Metastatic Liver Carcinoma in the Adrenal Gland (tissue), 2 donors: ENCODE measurements around the gene E2F3.

GRCh38 chr6:16768930-16769575, 7.8 kb upstream of the ATXN1 start:
- PRO-cap, 2 experiments, result no peak in any of the 2 experiments

GRCh38 chr6:16781264-16781707, 20.0 kb upstream of the ATXN1 start:
- PRO-cap, 2 experiments, result no peak in any of the 2 experiments

DNA sequence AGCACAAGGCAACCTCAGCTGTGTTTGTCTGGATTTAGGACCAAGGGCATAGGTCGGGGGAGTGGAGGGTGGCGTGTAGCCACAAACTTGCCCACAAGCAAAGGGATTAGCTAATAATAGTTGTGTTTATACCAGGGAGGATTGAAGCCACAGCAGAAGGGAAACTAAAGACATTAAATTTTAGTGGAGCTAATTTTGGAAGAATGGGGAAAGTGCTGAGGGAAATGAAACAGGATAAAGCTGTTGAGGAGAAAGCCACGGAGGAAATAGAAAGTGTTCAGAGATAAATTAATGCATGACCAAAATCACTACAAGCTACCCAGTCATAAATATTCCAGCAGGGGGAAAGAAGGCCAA, 115.7 kb upstream of the STMND1 start:
- PRO-cap, 2 experiments, result no peak in any of the 2 experiments

GRCh38 chr6:17311518-17312188, 30.5 kb downstream of the RBM24 start:
- PRO-cap, 2 experiments, result peak in 2 of 2 experiments; most common plus-strand start chr6:17312063 (in 2); most common minus-strand start chr6:17311853 (in 2)

DNA sequence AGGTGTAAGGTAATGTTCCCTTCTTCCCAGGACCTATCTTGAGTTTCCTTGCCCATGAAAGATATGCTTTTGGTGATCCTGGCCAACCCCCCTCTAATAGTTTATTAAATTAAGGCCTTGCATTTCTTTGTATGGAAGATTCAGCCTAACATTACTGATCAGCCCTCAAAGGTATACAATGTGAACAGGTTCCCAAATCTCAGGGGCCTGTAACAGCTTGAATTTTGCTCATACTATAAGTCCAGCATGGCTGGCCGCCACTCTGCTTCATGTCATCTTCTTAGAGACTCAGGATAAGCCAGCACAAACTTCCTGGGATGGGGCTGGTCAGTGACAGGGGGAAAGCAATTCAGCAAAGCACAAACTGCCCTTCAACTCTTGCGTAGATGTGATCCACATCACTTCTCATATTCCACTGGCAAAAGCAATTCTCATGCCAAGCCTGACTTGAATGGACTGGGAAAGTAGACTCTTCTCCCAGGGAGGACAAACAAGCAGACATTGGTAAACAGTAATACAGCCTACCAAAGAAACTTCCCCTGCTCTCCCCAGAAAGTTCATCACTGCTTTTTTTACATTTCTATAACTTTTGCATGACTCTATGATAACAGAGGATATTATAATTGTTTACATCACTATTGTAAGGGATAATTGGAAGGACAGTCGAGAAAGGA, 37.2 kb downstream of the RBM24 start:
- PRO-cap, 2 experiments, result peak in 2 of 2 experiments; most common plus-strand start position 450 of the sequence (in 1); most common minus-strand start position 280 of the sequence (in 1)

- PRO-cap, 2 experiments, result no peak in any of the 2 experiments
These were observed 25.3 kb downstream of the CAP2 start for GRCh38 chr6:17418727-17419153.

- PRO-cap, 2 experiments, result no peak in any of the 2 experiments
These were observed 565 bp downstream of the FAM8A1 start for GRCh38 chr6:17600437-17601296.

GRCh38 chr6:17759252-17759931, 52.7 kb upstream of the NUP153 start:
- PRO-cap, 2 experiments, result no peak in any of the 2 experiments

- PRO-cap, 2 experiments, result no peak in any of the 2 experiments
These were observed 130.5 kb upstream of the NUP153 start for GRCh38 chr6:17837304-17837635.

- PRO-cap, 2 experiments, result no peak in any of the 2 experiments
These were observed 135.6 kb downstream of the KIF13A start for GRCh38 chr6:17851823-17852185.

DNA sequence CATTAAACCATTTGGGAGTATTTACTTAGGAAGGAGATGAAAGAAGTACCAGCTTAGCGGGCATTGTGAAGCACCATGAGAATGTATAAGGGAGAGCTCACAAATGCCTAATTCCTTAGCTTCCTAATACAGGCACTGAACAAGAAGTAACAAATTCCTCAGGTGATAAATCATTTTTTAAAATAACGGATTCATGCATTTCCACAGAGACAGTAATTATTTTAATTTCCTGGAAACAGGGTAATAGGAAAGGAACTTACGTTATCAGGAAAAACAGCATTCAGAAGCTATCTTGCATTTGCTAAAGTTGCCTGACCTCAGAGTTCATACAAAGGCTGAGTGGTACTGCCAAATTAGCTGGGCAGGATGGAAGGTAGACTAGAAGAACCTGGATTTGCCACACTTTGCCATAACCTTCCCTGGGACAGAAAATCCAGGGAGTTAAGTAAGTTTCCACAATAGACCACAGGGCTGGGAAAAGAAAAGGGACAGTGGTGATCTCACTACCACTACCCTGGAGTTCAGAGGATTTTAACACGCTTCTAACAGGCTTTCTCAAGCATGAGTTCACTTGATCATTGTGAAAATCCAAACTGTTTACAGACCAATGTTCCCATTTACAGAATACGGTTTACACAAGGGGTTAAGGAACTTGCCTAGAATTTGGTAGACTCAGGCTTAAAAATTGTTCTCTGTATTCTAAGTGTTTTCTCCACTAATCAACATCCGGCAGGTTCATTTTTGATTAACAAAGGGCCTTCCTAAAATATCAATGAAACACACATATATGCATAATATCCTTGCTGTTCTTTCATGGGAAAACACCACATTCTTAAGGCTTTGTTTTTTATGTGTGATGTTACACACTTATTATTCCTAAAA, 57.0 kb downstream of the KIF13A start:
- PRO-cap, 2 experiments, result no peak in any of the 2 experiments

- PRO-cap, 2 experiments, result peak in 2 of 2 experiments; most common plus-strand start chr6:18153282 (in 2)
These were observed 1.9 kb downstream of the TPMT start for GRCh38 chr6:18152722-18153671.

- PRO-cap, 2 experiments, result no peak in any of the 2 experiments
These were observed 41.8 kb downstream of the KDM1B start for GRCh38 chr6:18196834-18197557.

GRCh38 chr6:18255153-18255922, 9.0 kb downstream of the DEK start:
- PRO-cap, 2 experiments, result no peak in any of the 2 experiments

DNA sequence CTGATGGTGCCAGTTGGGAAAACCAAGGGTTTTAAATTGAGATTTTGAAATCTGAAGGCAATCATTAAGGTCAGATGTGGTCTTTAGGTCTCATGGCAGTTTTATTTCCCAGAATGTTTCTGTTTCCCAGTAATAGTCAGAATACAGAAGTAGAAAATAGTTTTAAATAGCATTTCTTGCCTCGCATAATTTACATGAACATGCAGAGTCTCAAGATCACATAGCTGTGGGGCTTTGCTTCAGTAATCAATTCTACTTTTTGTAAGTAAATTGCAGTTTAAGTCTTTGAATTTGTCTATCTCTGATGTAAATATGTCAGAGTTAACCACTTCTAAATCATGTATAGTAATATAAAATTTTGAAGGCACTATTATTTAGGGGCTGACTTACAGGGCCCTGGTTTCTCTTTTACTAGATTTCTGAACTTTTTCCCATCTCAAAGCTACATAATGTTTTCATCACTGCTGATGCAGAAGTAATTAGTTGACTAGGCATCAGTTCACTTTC, 58.2 kb downstream of the RNF144B start:
- PRO-cap, 2 experiments, result no peak in any of the 2 experiments

DNA sequence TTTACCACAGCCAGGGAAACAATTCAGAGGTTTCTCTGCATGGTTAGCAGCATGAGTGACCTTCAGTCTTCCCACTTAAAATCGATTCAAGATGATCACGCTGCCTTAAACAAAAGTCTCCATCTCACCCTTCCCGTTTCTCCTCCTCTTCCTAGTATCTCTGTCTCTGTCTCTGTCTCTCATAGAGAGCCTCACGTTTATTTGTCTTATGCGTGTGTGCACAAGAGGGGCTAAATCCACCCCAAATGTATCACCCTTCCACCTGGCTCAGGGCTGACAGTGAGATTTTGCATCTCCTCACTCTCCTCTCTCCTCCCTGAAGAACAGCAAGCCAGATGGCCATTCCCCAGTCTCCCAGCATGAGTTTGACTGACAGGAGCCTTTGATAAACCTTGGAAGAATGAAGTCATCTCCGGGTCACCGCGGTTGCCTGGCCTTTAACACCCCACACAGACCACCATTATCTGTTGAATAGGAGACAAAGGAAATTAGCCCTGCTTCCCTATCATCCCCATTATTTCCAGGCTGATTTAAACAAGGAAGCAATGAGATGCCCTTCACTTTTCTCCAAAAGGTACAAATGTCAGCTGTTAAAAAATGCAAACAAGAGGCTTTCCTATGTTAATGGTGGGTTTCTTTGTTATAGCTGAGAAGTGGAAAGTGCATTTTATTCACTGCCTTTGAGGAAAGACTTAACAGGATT, 525.0 kb upstream of the ID4 start:
- PRO-cap, 2 experiments, result no peak in any of the 2 experiments

- PRO-cap, 2 experiments, result no peak in any of the 2 experiments
These were observed 9.7 kb downstream of the MBOAT1 start for GRCh38 chr6:20202586-20203011.

- PRO-cap, 2 experiments, result no peak in any of the 2 experiments
These were observed 2.1 kb downstream of the MBOAT1 start for GRCh38 chr6:20209945-20210849.

GRCh38 chr6:20334306-20334825, 67.3 kb upstream of the E2F3 start:
- PRO-cap, 2 experiments, result no peak in any of the 2 experiments

GRCh38 chr6:20401643-20402691, at the start of gene E2F3:
TSS of gene E2F3 (plus strand) at chr6:20401879.
- PRO-cap, 2 experiments, result peak in 2 of 2 experiments; most common plus-strand start chr6:20401909 (in 2)